Measurements from ENCODE around the gene PURA.

DNA sequence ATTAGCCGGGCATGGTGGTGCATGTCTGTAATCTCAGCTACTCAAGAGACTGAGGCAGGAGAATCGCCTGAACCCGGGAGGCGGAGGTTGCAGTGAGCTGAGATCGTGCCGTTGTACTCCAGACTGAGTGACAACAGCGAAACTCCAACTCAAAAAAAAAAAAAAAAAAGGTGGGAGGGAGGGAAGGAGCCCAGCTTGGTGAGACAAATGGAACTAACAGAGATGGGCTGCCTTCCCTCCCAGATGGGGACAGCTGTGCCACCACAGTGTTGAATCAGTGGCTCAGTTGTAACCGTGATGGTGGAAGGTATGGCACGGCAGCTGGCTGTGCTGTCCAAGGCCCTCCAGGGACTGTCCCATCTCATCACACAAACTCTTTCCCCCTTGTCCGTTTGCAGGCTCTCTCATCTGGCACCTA lies 4.0 kb downstream of the SMIM33 start:
- PRO-cap = no peak
- RAMPAGE, long total RNA = no peak

- PRO-cap = no peak
- RAMPAGE, long total RNA = no peak
Measured at GRCh38 chr5:139639657-139640570, 8.2 kb upstream of the CXXC5 start.

- PRO-cap = bidirectional peak, plus-strand start at chr5:139671507, minus-strand start at chr5:139671414
- RAMPAGE, long total RNA = no peak
Measured at GRCh38 chr5:139671166-139672057, 23.3 kb downstream of the CXXC5 start.

GRCh38 chr5:139682747-139683241 lies 34.6 kb downstream of the CXXC5 start:
- PRO-cap = no peak
- RAMPAGE, long total RNA = no peak

DNA sequence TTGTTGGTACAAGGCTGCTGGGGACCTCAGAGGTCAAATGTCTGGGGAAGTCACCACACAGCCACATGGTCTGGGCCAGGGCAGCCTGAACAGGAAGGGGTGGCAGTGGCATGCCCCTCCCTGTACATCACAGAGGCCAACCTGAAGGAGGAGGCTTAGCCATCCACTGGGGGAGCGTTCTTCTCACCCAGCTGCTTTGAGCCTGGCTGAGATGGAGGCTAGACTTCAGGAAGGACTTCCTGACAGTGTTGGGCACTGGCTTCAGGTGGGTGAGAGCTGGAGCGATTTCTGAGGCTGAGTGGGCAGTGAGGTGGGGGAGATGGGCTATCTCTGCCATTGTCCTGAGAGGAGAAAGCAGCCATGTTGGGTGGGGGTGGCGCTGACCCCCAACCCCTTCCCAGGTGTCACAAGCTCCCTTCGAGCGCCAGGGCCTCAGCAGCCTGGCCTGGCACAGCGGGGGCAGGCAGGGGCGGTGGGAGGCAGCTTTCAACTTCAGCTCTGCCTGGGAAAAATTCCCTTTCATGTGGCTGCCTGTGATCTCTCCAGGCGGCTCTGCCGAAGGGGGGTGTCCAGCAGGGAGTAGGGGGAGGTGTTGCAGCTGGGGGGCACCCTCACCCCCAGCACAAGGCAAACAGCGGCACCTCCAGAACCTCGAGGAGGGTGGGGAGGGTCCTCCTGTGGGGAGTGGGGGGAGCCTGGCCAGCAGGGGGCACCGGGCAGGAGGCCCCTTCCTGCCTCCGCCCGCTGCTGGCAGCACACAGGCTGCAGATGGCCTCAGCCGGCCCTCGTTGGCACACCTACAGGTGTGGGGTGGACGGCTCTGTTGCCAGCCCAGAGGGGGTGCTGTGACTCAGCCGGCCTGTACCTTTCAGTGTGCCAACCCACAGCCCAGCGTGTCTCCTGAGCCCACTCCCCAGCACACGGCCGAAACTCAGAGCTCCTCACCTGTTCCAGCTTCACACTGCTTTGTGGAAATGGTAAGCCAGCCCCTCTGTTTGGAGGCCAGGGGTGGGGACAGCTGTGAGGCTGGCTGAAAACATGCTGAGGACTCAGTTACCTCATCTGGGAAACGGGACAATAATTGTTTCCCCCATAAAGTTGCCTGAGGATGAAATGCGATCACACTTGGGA lies 36.7 kb downstream of the CXXC5 start:
- PRO-cap = no peak
- RAMPAGE, long total RNA = no peak

- PRO-cap = no peak
- RAMPAGE, long total RNA = no peak
Measured at GRCh38 chr5:139711864-139712237, 63.7 kb downstream of the CXXC5 start.

GRCh38 chr5:139764130-139764731 lies 31.4 kb upstream of the PSD2 start:
- PRO-cap = no peak
- RAMPAGE, long total RNA = no peak

GRCh38 chr5:140113530-140114256 lies at the start of gene PURA:
PURA (plus strand) TSS chr5:140114109.
- PRO-cap = bidirectional peak, plus-strand start at chr5:140114119, minus-strand start at chr5:140113989
- RAMPAGE, long total RNA = no peak

DNA sequence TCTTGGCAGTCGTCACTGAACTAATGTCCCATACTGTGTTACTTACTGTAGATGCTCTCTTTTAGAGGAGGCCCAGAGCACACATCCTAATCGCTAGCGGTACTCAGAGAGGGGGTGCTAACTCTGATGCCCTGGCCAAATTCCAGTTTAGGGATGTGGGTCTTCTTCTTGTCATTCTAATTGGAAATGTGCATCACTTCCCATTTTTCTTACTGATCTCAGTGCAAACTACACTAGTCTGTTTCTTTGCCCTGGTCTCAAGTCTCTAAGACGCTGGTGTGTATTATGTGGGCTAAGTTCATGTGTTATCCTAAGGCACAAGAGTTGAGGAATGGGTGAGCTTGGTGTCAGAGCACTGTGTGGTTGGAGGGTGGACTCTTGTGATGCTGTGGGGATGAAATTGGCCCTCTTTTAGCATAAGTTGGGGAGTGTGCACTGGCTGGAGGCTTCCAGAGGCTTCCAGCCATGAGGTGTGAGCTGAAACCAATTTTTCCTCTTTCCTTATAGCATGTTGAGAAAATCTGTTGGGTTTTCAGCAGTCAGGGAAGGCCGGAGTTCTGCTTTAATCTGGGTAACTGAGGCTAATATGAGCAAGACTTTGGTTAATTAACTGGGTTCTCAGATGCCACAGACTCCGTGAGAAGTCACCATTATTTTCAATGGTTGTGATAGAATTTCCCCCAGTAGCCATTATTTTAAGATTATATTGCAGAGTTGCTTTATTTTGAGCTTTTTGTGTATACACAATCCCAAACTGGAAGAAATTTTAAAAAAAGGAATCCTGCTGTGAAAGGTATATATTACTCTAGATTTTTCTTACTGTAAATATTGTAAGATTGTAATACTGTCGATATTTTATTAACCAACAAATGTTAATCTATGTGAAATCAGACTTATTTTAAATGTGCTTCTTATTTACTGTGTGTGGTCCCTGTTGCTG lies 1.4 kb downstream of the IGIP start:
- PRO-cap = no peak
- RAMPAGE, long total RNA = no peak

DNA sequence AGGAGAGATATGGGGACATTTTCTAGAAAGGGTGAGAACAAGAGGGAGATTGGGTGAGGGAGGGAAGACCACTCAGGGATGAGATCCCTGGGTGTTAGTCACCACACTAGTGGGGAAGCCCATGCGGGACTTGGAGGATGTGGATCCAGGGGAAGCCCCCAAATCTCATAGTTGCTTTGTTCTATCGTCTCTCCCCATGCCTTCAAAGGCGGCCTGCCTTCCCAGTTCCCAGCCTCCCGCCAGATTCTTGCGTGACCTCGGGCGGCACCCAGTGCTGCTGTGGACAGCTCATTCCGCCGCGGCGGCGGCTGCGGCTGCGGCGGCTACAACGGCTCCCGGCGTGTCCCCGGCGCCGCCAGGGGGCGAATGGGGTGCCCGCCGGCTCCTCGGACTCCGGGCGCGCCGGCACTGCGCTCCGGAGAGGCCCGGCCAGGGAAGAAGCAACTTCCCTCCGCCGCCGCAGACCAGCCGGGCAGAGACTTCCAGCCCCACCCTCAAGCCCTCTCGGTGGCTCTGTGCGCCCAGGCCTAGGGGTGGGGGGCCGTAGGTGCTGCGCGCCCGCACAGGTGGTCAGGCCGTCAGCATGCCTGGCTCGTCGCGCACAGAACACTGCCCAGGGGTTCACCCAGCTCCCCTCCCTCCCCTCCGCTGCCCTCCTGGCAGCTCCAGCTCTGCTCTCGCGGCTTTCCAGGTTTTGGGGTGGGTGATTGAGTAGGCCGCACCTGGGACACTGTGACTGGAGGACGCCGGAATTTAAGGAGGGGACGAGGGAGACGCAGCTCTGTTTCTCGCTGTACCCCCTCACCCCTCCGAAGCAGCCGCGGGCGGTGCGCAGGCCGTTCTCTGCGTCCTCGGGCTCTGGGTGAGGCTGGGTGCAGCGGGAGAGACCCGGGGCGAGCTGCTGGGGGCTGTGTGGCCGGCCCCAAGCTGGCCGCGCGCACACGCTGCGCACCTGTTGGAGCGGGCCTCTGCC lies 20.2 kb downstream of the IGIP start:
- PRO-cap = no peak
- RAMPAGE, long total RNA = no peak

GRCh38 chr5:140219641-140220063 lies 44.7 kb downstream of the CYSTM1 start:
- PRO-cap = no peak
- RAMPAGE, long total RNA = no peak

GRCh38 chr5:140228074-140229032 lies 53.4 kb downstream of the CYSTM1 start:
- PRO-cap = no peak
- RAMPAGE, long total RNA = no peak

- PRO-cap = no peak
- RAMPAGE, long total RNA = no peak
Measured at GRCh38 chr5:140259268-140260110, 43.4 kb downstream of the PFDN1 start.

GRCh38 chr5:140333259-140333720 lies 13.1 kb downstream of the HBEGF start:
- PRO-cap = no peak
- RAMPAGE, long total RNA = no peak

DNA sequence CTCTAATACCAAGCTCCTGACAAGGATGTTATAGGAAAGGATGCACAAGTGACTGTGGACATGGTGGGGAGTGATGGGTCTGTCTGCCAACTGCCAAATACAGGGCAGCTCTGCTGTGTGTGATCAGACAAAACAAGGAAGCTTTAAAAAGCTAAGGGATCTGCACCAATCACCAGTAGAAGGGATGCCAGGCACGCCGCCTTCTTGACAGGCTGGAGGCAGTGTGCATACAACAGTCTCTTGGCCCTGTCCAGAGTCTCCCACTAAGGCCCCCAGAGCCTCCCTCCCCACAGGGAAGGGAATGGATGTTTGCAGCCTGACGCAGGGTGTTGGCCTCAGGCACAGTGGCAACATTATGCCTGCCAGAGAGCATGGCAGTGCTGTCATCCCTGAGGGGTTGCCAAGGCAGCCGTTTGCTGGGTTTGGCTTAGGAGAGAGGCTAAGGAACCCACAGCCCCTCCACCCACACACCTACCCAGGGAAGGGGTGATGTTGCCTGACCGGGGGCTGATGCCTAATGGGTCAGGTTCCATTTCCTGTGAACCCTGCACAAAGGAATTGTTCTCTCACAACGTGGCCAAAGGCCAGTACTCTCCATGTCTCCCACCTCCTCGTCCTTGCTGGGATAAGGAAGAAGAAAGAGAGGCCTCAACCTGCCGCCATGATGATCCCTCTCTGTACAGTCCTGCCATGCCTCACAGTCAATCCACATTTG lies 4.8 kb downstream of the HBEGF start:
- PRO-cap = no peak
- RAMPAGE, long total RNA = no peak

GRCh38 chr5:140401975-140402394 lies 352 bp downstream of the ANKHD1 start:
- PRO-cap = bidirectional peak, plus-strand start at chr5:140402102, minus-strand start at chr5:140402053
- RAMPAGE, long total RNA = no peak

GRCh38 chr5:140496488-140497119 lies 50.9 kb upstream of the EIF4EBP3 start:
- PRO-cap = no peak
- RAMPAGE, long total RNA = no peak

DNA sequence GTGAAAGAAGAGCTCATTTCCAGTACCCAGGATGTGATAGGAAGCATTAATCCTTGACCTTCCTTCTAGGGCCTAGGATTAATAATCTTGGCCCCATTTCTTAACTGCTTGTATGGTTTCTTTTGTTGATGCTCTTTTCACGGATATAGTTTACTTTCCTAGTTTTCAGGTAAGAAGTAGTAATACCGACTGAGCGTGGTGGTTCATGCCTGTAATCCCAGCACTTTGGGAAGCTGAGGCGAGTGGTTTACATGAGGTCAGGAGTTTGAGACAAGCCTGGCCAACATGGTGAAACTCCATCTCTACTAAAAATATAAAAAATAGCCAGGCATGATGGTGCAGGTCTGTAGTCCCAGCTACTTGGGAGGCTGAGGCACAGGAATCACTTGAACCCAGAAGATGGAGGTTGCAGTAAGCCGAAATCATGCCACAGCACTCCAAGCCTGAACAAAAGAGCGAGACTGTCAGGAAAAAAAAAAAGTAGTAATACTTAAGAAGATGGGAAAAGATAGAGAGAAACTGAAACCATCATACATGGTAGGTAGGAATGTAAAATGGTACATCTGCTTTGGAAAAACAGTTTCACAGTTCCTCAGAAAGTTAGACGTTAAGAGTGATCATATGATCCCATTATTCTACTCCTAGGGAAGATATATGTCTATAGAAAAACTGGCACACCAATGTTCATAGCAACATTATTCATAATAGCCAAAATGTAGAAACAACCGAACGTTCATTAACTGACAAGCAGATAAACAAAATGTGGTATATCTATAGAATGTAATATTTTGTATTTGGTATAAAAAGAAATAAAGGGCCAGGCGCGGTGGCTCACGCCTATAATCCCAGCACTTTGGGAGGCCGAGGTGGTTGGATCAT lies 16.1 kb upstream of the EIF4EBP3 start:
- PRO-cap = no peak
- RAMPAGE, long total RNA = no peak

GRCh38 chr5:140547781-140548832 lies 645 bp downstream of the EIF4EBP3 start:
- PRO-cap = no peak
- RAMPAGE, long total RNA = no peak

GRCh38 chr5:140561309-140562655 lies 2.6 kb downstream of the APBB3 start:
- PRO-cap = no peak
- RAMPAGE, long total RNA = no peak

Measured in OCI-LY7 (cell line).